Aortic smooth muscle cell (primary cell): ENCODE data around the gene PAK4.

DNA sequence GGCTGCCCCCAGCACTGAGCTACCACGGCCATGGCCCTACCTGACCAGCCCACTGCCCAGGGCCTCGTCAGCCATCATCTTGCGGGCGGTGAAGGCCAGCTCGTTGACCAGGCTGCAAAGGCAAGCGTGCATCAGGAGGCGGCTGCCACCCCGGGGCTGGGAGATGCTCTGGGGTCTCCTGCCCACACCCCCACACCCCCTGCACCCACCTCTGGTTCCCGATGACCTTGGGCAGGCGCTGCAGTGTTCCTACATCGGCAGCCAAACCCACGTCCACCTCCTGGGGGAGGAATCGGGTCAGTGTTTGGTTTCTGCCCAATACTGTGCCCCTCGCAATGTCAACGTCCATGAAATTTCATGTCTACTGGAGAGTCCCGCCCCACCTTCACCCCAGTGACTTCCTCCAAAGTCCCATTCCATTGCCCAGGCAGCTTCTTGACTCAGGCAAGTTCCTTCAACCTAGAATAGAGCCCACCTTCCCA is 3.5 kb upstream of the LGALS4 start:
- RRBS: no CpG with 5 or more reads among the region's 16 CpGs

DNA sequence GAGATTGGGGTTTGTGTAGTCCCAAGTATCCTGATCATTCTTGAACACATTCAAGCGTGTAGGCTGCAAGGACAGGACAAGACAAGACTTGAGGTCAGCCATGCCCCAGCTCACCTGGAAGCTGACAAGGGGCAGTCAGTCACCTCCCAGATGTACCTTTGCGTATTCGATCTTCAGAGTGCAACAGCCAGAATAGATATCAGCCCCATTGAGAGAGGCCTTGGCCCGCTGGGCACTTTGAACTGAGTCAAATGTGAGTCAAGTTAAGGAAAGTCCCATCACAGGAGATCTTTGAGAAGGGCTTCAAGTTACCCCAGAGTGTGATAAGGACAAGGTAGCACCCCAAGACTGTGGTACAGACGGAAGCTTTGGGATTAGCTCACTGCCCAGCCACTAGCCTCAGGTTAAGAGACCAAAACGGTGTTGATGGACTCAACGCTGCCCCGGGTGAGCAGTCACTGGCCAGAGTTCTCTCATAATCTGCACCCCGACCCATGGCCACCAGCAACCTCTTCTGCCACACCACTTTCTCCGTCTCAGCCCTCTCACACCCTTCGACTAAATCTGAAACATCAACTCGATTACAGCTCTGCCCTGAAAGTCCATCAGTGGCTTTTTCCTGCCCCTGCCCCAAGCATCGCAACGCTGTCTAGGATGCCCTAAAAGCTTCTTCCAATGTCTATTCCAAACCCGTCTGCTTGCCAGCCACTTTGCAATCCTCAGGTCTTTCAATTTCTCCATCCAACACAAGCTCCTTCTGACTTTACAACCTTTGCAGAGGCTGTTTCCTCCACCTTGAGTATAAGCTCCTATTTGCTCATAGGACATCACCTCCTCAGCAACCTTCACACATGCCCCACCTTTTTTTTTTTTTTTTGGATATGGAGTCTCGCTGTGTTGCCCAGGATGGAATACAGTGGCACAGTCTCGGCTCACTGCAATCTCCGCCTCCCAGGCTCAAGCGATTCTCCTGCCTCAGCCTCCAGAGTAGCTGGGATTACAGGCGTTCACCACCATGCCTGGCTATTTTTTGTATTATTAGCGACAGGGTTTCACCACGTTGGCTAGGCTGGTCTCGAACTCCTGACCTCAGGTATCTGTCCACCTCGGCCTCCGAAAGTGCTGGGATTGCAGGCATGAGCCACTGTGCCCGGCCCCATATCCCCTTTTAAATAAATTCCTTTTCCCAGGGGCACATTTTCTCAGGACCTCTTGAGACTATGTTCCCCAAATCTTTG is 5.5 kb downstream of the HNRNPL start:
- RRBS: no CpG with 5 or more reads among the region's 26 CpGs

- RRBS: no CpG with 5 or more reads among the region's 16 CpGs
These were observed 4.4 kb downstream of the HNRNPL start for GRCh38 chr19:38845187-38846018.

- RRBS: no CpG with 5 or more reads among the region's 9 CpGs
These were observed 921 bp upstream of the HNRNPL start for GRCh38 chr19:38850740-38851074.

DNA sequence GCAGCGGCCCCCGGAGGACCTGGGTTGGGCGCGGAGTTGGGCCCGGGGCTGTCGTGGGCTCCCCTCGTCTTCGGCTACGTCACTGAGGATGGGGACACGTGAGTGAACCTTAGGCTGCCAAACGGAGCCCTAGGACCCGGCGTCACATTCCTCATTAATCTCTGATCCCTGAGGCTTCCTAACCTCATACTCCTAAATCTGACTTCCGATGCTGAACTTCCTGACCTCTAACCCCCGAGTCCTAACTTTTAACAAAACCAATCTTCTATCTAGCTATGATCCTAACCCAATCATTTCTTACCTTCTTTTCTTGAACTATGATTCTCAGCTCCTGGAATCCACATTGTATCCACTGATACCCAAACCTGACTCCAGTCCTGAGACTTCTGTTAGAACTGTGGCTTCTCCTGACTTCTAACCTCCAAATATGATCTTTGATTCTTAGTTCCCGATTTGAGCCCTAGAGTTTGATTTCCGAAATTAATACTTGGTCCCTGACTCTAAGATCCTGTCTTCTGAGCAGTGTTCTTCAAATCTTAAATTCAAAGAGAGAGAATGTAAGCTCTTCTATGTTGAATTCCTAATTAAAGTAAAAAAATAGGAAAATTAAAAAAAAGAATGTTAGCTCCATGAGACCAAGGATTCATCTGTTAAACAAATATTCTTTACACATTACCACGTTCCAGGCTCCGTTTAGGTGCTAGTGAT is 499 bp downstream of the NFKBIB start:
- RRBS: 1% methylated on average over 7 of the region's 19 CpGs

DNA sequence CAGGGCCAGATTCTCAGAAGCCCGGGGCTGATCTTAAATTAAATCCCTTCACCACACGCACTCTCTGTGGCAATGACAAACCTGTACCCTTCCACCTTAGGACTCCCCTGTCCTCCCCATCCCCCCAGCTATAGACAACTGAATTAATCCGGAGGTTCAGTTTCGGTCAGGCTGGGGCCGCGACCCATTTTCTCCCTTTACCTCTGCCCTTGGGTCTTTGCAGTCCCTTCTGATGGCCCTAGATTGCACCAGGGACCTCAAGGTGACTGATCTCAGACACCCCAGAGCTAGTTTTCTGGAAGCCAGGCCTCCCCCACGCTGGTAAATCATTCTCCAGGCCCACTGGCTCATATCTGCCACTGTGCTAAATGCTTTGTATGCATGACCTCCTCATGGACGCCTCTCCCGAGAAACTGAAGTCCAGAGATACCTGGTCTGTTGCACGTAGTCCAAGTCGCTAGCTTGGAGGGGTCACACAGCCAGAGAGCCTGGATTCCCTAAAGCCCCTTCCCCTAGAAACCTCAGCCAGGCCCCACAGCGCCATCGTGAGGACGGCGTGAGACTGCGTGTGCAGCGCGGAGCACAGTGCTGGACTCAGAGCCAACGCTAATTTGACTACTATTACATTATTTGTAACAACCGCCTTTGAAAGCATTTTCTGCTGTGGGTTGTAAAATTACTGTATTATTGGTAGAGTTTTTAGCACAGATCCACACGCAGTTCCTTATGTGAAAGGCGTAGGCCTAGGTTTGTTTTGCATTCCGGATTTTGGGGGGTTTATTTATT is 872 bp upstream of the FBXO17 start:
- RRBS: 40% methylated on average over 2 of the region's 23 CpGs

DNA sequence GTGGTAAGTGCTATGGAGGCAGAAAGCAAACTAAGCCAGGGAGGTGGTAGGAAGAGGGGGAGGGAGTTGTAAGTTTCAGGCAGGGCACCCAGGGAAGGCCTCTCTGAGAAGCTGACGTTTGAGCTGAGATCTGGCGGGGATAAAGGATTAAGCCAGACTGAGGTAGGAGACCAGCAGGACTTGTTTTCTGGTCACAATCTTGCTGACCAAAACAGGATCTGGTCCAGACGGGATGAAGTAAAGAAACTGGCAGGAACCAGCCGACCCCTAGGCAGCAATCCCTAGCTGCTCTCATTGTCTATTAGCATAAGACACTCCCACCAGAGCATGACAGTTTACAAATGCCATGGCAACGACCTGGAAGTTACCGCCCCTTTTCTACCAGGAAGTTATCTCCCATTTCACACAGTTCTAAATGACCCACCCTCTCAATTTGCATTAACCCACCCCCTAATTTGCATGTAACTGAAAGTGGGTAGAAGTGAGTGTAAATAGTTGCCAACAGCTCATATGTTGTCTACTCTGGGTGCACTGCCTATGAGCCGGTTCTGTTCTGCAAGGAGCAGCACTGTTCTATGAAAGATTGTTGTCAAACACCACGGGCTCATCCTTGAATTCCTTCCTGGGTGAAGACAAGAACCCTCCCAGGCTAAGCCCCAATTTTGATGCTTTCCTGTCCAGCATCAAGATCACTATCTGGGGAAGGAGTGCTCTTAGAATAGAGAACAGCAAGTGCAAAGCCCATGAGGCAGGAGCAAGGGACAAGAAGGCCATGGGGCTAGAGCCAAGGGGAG is 13.8 kb upstream of the FBXO27 start:
- RRBS: no CpG with 5 or more reads among the region's 8 CpGs

GRCh38 chr19:39125337-39126518 is at the start of gene PAK4:
Gene PAK4 (plus strand): TSS chr19:39125786.
- RRBS: 1% methylated on average over 15 of the region's 76 CpGs

DNA sequence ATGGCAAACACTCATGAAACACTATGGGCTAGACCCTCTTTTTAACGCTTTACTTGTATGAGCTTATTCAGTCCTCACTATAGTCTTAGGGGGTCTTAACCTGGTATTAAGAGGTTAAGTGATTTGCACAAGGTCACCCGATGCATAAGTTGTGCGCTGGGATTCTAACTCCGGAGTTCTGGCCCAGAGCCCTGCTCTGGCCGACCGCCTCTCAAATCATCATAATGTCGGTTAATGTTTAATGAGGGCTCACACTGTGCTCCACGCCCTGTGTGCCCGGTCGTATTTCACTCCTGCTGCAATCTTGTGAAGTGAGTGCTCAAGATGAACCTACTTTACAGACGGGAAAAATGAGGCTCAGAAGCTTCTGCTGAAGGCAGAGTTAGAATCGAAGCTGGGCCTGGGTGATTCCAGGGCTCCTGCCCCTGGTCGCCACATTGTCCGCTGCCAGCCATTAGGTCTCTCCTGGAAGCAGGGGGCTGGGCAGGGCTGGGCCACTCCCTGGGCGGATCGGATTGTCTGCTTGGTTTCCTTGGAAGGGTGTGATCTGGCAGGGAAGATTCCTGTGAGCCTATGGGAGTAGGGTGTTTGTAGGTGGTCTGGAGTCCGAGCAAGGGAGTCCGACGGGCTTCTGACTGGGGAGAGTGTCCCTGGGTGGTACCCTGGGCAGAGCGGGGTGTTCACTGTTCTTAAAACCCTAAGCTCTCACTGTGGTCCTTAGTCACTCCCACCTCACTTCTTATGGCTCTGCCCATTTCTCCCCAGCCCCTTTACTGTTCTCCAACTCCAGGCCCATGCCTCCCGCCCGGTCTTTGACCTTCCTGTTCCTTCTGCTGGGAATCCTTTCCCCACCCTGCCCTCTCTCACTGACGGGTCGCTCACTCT is 1.2 kb downstream of the PAK4 start:
- RRBS: 4% methylated on average over 8 of the region's 24 CpGs

DNA sequence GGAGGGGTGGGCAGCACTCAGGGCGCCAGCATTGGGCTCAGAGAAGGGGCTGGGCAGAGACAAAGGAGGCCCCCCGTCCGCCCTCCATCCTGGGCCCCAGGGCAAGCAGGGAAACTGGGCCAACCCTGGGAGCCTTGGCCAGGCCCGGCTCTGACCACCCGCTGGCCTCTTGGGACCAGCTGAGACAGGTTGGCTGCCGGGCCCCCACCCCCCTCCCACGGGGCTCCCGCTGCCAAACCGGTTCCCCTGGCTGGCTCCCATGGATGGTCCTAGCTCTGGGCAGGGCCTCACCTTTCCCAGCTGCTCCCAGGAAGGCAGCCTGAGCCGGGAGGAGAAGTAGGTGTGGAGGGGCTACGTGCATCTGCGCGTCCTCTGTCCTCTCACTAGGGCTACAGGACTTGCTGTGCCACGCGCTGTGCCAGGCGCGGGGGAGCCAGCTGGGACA is 29.3 kb upstream of the NCCRP1 start:
- RRBS: 45% methylated on average over 7 of the region's 17 CpGs

GRCh38 chr19:39347367-39348781 is 5.7 kb downstream of the SAMD4B start:
- RRBS: no CpG with 5 or more reads among the region's 8 CpGs

- RRBS: no CpG with 5 or more reads among the region's 11 CpGs
These were observed 15.4 kb downstream of the SAMD4B start for GRCh38 chr19:39357452-39358243.

DNA sequence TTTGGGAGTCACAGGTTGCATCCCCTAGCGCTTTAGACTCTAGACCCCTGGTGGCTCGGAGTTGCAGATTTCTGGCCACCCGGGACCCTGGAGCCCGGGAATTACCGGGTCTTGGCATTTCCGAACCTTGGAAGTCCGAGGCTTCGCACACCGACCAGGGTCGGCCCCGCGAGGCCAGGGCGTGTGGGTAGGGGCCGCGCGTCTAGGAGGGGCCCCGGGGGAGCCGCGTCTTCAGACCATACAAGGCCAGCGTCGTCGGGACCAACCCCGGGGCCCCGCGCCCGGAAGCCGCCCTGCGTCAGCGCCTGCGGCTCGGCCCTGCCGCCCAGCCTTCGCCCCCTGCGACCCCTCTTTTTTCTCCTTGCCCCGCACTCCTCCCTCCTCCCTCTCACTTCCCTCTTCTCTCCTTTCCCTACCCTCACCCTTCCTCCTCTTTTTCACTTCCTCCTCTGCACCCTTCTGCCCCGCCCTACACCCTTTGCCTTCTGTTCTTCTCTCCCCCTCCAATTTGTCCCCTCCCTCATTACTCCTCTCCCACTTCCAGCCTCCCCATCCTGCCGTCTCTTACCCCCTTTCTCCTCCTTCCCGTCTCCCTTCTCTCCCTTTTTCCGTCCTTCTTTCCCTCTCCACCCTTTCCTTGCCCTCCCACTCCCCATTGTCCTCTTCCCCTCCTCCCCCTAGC is 2.4 kb upstream of the PLEKHG2 start:
- RRBS: 1% methylated on average over 13 of the region's 39 CpGs

DNA sequence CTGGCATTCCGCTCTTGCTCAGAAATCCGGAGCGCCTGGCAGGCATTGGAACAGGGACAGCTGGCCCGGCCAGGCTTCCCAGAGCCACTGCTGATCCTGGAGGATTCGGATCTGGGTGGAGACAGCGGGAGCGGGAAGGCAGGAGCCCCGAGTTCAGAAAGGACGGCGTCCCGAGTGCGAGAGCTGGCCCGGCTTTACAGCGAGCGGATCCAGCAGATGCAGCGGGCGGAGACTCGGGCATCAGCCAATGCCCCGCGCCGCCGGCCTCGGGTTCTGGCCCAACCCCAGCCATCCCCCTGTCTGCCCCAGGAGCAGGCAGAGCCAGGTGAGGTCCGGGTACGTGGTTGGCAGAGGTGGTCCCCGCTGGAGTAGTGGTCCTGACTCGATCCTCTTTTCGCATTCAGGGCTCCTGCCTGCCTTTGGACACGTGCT is 10.9 kb downstream of the PLEKHG2 start:
- RRBS: 88% methylated on average over 13 of the region's 29 CpGs

GRCh38 chr19:39424714-39425793 is 10.7 kb downstream of the RPS16 start:
- RRBS: no CpG with 5 or more reads among the region's 28 CpGs

GRCh38 chr19:39428145-39429309 is 7.2 kb downstream of the RPS16 start:
- RRBS: 3% methylated on average over 10 of the region's 29 CpGs

- RRBS: no CpG with 5 or more reads among the region's 4 CpGs
These were observed 15.1 kb downstream of the LGALS14 start for GRCh38 chr19:39719333-39719771.

DNA sequence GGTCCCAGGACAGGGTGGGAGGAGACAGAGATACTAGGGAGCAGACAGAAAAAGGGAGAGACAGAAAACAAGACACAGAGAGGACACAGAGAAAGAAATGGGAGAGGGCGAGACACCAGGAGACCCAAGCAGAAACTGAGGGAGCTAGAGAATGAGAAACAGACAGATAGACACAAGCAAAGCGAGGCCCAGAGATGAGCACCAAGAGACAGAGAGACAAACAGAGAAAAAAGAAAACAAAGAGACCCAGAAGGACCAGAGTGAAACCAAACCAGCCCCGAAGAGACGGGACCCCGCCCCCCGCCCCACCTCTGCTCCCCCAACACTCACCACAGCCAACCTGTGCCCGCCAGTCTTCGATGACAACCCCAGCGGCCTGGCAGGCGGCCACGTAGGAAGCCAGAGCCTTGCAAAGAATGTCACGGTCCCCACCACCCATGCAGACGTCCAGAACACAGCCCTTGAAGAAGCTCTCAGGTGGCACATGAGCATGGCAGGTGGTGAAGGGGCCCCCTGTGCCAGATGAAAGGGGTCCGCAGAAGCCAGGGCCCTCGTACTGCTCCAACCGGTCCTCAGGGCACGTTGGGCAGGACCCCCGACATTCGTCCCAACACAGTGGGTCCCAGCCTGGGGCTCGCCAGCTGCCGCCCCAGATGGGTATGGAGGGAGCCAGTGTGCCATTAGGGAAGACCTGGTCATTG is 31.3 kb upstream of the FBL start:
- RRBS: no CpG with 5 or more reads among the region's 21 CpGs

DNA sequence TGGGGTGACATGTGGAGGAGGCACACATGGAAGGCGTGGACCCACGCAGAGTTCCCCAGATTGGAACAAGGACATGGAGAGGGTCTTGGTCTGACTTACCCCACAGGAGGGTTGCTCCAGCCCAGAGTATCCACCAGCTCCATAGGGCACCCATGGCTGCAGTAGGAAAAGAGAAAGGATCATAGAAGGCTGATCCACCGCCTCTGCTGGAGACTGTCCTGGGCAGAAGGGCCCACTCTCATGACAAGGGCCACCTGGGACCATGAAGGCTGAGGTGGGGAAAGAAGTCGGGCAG is 36.6 kb upstream of the PSMC4 start:
- RRBS: no CpG with 5 or more reads among the region's 4 CpGs